ENCODE data around the genes XPO4 and SKA3.

GRCh38 chr13:18279762-18280299 lies 901.8 kb downstream of the TUBA3C start:
- PRO-cap, 3 experiments = no peak in any of the 3 experiments

DNA sequence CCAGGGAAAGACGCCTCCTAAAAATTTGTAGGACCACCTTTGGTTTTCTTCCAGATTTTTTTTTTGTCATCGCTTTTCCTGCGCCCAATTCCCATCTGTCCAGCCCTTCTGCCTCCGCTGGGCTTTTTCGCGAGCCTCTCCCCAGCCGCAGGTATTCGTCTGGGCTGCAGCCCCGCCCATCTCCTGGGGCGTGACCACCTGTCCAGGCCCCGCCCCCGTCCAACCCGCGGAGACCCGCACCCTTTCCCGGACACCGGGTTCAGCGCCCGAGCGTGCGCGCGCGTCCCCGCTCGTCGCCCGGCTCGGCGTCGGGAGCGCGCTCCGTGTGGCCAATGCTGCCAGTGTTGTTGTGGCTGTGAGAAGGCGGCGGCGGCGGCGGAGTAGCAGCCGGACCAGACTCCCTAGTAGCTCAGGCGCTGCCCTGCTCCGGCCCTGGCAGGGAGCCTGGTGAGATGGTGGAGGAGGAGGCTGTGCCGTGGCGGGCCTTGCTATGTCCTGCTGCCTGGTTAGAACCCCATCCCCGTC lies 553.3 kb downstream of the TUBA3C start:
- PRO-cap, 3 experiments = no peak in any of the 3 experiments

DNA sequence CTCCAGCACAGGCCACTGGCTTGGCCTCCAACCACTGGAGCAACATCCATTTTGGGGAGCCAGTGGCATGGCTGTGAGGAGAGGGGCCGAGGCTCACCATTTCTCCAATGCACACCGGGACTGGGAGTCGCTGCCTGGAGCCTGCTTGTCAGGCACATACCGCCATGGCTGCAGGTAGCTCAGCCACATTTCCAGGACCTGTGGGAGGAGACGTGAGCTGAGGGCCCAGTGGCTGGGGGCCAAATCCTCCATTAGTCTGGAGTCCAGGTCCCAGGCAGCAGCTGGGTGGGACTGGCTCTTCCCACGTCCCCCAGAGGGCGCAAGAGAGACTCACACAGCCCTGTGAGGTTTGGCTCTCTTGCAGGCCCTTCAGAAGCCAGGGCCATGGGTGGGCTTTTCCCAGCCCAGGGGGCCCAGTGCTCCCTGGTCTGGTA lies 27.6 kb downstream of the TUBA3C start:
- PRO-cap, 3 experiments = no peak in any of the 3 experiments

DNA sequence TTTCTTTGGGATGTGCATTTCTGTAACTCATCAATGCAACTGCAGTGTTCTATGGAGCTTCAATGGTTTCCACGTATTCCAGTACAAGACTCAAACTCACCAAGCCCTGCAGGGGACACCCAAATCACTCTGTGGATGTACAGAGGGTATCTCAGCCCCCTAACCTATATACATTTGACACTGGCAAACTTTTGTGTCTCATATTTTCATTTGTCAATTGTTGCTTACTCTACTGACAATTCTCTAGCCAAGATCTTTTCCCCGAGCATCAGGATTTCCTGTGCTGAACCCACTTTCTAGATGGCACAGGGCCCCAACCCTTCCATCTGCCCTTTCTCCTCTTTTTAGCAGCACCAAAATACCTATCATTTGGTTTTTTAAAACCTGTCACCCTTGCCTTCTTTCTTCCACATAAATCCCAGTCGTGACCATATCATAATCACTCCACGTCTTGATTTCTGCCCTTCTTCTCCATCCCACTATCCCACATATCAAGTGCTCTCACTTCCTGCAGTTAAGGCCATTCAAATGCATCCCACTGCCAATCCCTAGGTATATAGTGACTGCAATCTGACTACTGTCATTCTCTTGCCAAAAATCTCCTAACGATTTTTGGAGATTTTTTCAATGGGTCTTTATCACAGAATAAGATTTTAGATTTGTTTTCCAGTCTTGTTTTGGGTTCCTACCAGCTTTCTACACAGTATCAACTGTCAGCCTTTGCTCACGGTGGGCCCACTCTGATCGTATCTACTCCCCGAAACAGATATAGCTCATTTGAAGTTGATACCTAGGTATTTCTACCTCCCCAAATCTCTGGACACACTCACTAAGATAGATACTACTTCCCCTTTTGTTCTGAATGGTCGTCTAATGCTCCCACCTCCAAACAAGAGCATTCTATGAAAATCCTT lies 54.0 kb downstream of the MPHOSPH8 start:
- PRO-cap, 3 experiments = no peak in any of the 3 experiments

- PRO-cap, 3 experiments = no peak in any of the 3 experiments
Measured at GRCh38 chr13:19910326-19910736, 46.9 kb upstream of the ZMYM5 start.

- PRO-cap, 3 experiments = peak in 3 of 3 experiments; most common plus-strand start chr13:19959456 (in 3); most common minus-strand start chr13:19959458 (in 2)
Measured at GRCh38 chr13:19959131-19959929, 803 bp downstream of the ZMYM2 start.

DNA sequence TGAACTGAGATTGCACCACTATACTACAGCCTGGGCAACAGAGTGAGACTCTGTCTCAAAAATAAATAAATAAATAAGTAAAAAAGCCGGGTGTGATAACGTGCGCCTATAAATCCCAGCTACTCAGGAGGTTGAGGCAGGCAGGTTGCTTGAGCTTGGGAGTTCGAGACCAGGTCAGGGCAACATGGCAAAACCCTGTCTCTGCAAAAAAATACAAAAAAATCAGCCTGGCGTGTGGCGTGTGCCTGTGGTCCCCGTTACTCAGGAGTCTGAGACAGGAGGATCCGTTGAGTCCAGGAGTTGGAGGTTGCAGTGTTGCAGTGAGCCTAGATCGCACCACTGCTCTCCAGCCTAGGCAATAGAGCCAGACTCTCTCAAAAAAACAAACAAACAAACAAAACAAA lies 27.3 kb downstream of the ZMYM2 start:
- PRO-cap, 3 experiments = no peak in any of the 3 experiments

- PRO-cap, 3 experiments = no peak in any of the 3 experiments
Measured at GRCh38 chr13:20055460-20055892, 96.9 kb downstream of the ZMYM2 start.

DNA sequence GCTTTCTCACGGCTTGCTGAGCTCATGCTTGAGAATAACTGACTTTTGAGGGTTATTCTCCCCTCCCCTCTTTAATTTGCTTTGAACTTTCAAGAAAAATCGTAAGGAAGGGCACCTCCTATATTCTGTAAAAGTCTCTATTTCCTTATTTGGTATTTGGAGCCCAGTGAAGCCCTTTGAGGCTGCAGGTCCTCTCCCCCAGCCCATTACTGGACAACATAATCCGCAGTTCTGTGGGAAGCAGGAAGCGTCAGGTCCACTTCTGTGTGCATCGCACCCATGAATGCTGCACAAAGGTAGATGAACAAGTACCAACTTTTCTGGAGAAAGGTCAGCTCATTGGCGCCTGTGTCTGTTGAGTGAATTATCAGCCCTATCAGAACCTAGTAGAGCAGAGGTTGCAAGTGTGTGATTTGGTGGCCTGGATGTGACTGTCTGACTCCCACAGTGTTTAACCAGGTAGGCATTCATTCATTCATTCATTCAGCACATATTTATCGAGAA lies 29.4 kb downstream of the GJA3 start:
- PRO-cap, 3 experiments = no peak in any of the 3 experiments

GRCh38 chr13:20902587-20903368 lies at the start of gene XPO4:
Gene XPO4, minus strand, starts transcription at chr13:20902746.
- PRO-cap, 3 experiments = peak in 3 of 3 experiments; most common plus-strand start chr13:20902798 (in 3); most common minus-strand start chr13:20902744 (in 2)

DNA sequence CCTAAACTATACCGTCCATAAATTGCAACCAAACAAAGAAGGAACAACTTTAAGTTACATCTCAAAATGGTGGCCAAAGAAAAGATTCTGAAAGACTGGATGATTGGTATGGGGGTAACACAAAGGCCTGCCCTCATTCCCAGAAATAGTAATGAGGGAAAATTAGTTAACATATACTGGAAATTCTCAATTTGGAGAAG lies 3.8 kb downstream of the SAP18 start:
- PRO-cap, 3 experiments = no peak in any of the 3 experiments

DNA sequence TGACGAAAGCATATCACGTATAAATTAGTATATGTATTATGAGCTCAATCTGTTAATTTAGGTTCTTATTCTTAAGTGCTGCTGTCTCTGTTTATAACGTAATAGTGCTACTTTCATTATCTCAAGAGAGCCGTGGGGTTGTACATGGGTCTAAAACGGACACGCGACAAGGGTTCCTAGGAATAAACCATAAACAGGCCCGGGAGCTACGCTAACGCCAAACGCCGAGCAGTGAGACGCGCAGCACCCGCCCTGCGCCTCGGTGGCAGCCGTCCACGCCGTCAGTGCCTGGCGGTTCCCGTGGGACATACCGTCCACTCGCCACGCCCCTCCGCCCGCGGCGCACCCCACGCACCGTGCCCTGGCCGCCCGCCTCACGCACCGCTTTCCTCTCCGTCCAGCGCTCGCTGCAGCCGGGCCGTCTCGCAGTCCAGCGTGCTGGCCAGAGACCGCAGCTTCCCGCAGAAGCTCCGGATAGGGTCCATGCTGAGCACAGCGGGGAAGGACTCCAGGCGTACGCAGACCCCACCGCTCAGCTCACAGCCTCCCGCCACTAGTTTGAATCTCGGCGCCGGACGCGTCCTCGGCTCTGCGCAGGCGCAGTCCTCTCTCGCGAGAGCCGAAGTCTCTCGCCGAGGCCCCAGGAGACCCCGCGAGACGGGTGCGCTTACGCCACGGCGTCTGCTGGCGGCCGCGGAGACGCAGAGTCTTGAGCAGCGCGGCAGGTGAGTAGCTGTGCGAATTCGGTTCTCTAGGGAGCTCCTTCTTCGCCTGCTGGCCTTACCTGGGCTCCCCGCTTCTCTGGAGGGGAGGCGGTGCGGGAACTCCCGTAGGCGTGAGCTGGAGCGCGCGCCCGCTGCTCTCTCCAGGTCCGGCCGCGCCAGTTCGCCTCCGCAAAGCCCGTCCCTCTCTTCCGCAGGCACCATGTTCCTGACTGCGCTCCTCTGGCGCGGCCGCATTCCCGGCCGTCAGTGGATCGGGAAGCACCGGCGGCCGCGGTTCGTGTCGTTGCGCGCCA lies at the start of gene SKA3:
TSS of gene SKA3 (minus strand) at position 560 of the 1,018 bp plus-strand sequence.
- PRO-cap, 3 experiments = peak in 3 of 3 experiments; most common plus-strand start position 704 of the sequence (in 3); most common minus-strand start position 591 of the sequence (in 2)

- PRO-cap, 3 experiments = peak in 2 of 3 experiments; most common minus-strand start chr13:21477132 (in 2)
Measured at GRCh38 chr13:21476898-21477518, 17.9 kb upstream of the ZDHHC20 start.

- PRO-cap, 3 experiments = no peak in any of the 3 experiments
Measured at GRCh38 chr13:21579961-21580434, 24.0 kb downstream of the MICU2 start.

GRCh38 chr13:21637250-21637546 lies 33.2 kb upstream of the MICU2 start:
- PRO-cap, 3 experiments = no peak in any of the 3 experiments

GRCh38 chr13:22837929-22838335 lies 342.8 kb upstream of the SGCG start:
- PRO-cap, 3 experiments = no peak in any of the 3 experiments

DNA sequence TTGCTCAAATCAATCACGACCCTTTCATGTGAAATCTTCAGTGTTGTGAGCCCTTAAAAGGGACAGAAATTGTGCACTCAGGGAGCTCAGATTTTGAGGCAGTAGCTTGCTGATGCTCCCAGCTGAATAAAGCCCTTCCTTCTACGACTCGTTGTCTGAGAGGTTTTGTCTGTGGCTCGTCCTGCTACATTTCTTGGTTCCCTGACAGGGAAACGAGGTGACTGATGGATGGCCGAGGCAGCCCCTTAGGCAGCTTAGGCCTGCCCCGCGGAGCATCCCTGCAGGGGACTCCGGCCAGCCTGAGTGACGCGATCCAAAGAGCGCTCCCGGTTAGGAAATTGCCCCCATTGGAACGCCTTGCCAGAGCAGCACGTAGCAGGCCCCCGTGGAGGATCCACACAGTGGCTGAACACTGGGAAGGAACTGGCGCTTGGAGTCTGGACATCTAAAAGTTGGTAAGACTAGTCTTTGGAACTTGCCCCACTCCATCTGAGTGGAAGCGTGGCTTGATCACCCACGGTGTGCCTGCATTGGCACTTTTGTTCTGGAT lies 296.9 kb upstream of the SGCG start:
- PRO-cap, 3 experiments = no peak in any of the 3 experiments

DNA sequence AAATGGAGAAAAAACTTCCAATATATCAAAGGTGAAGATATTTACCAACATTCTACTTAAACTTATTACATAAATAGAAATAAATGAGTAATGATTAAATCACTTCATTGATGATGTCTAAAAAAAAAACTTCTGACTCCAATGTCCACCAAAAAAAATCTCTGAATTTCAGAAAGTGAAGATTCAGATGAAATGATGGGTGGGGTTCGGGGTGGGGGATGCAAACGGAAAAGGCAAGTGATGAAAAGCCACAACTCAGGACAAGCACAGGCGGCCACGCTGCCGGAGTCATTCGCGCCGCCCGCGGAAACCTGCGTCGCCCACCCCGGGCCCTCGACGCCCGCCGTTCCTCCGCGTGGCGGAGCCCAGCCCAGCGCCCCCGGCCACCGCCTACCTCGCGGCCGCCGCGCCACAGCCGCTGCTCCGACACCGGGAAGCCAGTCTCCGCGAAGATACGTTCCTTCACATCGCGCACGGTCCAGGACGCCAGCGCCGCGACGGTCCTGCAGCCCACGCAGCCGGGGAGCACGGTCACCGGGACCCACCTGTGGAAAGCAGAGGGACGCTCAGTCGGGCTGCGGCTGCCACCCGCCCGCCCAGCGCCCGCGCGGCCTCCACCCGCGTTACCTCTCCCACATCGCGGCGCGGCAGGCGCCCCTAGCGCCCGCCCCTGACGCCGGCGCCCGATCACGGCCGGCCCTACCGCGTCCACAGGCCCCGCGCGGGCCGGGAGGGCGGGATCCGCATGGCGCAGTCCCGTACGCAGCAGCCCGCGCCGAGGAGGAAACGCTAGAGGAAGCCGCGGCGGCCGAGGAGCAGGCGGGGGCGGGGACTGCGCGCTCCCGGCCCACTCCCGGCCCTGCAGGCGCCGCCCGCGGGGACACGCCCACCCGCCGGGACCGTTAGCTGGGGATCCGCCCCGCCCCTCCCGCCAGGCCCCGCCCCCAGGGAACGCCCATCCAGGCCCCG lies 58.5 kb downstream of the SACS start:
- PRO-cap, 3 experiments = peak in 3 of 3 experiments; most common plus-strand start position 258 of the sequence (in 1); most common minus-strand start position 772 of the sequence (in 3)

DNA sequence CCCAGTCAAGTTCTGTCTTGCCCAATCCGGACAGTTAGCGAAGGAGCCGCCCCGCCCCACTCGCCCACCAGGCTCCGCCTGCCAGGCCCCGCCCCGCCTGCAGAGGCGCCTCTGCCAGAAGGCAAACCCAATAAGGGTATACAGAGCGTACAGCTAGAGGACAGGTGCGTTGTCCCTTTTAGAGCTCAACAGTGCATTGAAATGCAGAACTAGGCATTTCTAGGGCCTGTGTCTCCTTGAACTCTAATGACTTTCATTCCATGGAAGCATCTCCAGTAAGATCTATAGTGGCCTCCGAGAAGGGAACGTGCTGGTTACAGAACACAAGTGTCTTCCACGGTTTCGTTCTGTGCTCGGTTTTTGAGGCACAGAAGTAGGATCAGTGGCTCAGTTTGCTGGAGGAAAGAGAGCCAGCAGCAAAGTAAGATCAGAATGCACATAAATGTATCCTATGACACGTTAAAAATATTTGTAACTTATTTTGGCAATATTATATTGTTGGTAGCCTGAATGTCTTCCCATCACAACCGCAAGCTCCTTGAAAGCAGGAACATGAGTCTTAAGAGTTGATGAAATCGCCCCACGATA lies 57.7 kb downstream of the SACS start:
- PRO-cap, 3 experiments = peak in 3 of 3 experiments; most common plus-strand start position 139 of the sequence (in 2)

GRCh38 chr13:23491475-23491905 lies 58.0 kb upstream of the SACS start:
- PRO-cap, 3 experiments = no peak in any of the 3 experiments